ENCODE data around the genes PCID2 and TFDP1.

DNA sequence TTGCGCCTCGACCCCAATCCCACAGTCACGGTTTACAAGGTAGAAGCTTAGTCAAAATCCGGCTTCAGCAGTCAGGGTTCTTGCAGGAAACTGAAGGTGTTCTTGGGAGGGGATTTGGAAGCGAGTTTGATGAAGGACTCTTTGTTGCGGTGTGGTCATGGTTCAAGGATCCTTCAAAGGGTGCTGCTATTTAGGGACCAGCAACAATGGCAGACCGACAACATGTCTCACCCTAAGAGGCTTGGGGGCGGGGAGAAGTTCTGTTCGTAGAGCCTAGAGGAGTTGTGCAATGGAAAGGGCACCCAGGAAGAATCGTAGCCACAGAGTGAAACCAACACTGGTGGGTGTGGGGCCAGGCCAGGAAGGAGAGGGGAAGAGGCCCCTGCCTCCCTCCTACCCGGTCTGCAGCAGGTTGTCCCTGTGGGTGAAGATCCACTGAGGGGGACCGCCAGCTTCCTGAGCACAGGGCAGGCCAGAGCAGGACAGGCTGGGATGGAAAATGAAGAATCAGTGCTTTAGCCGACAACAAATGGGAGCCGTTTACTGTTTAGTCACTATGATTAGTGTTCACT lies 1.4 kb upstream of the ATP11A start:
- PRO-cap: unidirectional peak, plus-strand start at position 289 of the sequence

- PRO-cap: no peak
Observed at GRCh38 chr13:112700782-112701404, 11.1 kb downstream of the ATP11A start.

- PRO-cap: no peak
Observed at GRCh38 chr13:112719997-112720662, 30.3 kb downstream of the ATP11A start.

GRCh38 chr13:112729876-112730704 lies 40.3 kb downstream of the ATP11A start:
- PRO-cap: no peak

GRCh38 chr13:112990575-112991614 lies 21.9 kb downstream of the MCF2L start:
- PRO-cap: no peak

- PRO-cap: unidirectional peak, minus-strand start at chr13:113002325
Observed at GRCh38 chr13:113002176-113002610, 33.2 kb downstream of the MCF2L start.

DNA sequence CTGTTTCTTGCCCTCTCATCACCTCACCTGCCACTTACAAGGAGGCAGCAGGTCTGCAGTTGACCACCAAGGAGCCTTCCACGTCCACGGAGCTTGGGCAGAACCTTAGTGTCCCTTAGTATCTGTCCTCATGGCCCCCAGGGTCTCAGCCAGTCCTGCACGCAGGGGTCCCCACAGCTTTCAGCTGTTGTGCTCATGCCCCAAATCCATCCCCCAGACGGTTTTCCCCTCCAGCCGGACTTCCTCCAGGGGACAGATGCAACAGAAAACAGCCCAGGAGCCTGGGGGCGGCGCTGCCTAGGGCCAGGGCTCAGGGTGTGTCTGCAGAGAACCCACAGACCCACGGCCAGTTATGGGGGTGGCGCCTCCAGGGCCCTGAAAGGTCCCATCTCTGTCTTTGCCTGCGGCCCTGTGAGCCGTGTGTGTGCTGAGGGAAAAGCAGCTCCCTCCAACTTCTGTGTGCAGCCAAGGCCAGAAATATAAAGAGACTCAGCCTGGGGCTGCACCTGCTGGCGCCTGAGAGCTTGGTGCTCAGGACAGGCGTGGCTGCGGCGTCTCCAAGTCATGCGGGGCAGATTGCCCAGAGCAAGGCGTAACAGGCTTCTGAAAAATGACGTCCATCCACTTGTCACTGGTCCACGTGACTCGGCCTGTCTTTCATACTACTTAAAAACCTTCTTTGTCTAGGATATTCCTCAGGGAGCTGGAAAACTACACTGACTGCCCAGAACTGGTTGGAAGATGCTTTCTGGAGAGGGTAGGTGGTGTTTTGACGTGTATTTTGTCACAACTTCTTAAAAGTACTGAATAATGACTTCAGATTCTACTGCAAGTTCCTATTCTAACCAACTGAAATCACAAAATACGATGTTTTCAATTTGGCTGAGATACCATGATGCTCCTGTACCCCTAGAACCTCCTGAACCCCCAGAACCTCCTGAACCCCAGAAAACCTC lies 22.0 kb upstream of the F7 start:
- PRO-cap: no peak

- PRO-cap: no peak
Observed at GRCh38 chr13:113169519-113170094, 11.2 kb downstream of the PROZ start.

DNA sequence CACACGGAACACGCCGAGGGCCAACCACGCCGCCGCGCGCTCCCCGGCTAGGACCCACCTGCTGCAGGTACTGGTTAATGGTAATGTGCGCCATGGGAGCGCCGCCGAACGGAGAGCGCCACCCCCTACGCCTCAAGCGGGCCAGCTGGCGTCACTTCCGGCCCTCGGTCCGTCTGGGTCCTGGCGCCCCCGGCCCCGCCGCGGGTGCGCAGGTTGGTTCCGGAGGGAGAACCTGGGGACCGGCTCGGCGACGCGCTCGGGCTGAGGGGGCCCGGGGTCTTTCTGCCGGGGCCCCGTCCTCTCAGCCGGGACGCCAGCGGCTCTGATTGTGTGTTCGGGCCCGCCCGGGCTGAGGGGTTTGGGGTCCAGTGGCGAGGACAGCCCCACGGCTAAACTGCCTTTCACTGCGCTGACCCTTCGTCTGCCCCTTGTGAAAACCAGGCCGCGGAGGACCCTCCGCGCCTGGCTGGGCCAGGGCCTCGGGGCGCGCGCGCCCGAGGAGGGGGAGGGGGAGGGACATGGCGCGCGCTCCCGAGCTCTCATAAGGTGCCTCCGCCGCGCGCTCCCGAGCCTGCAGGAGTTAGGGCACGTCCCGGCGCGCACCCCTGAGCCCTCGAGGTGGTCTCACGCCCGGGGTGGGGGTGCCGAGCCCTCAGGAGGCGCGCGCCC lies at the start of gene PCID2:
PCID2 (minus strand) TSS at position 129 of the 669 bp plus-strand sequence.
- PRO-cap: bidirectional peak, plus-strand start at position 211 of the sequence, minus-strand start at position 87 of the sequence; bidirectional peak, plus-strand start at position 568 of the sequence, minus-strand start at position 423 of the sequence

DNA sequence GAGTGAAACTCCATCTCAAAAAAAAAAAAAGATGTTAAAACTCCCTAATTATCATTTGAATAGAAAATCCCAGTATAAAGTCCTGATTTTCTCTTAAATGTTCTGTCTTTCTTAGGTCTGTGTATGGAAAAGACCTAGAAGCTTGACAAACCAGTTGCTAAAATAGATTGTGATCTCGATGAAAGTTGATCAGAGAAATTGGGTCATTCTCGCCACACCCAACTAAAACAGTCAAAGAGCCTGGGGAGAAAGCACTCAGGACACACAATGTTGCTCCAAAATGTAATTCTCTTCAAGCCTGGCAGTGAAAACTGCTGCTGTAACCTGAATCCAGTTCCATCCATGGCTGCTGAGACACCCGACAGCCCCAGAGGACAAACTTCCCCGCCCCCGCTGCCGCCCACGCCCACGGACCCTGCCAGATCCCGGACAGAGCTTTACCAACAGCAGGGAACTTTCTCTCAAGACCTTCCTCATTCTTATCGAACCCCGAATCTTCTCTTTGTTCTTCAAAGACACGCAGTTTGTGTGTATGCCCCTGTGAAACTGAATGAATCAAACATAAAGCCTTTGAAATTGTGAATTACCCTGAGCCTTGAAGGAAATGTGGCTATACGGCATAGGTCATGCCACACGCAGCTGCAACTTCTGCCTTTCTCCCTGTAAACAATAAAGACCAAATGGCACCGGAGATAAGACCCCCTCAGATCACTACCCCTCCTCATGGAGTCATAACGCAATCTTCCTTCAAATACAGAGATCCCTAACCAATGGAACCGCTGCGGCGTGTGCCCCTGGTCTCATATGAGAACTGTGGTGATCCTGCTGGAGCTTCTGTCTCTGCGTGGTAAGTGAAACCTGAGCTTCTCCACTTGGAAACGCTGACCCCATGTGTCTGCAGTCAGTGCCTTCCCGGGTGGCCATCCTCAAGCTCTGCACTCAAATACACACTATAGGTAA lies 4.9 kb upstream of the LAMP1 start:
- PRO-cap: unidirectional peak, minus-strand start at position 853 of the sequence

DNA sequence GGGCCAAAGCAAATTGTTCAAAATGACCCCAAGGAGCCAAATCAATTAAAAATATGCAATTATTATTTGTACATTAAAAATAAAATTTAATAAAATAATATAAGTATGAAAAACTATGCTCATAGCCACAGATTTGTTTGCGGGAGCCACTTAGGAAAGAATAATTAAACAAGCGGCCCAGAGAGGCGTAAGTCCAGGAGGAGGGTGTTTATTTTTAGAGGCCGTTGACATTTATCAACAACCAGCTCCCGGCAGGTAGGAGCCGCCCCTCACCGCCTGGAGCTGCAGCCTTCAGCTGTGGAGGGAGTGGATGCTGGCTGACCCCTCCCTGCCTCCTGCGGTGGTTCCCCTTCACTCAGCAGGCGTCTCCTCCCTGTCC lies 16.0 kb upstream of the GRTP1 start:
- PRO-cap: no peak

DNA sequence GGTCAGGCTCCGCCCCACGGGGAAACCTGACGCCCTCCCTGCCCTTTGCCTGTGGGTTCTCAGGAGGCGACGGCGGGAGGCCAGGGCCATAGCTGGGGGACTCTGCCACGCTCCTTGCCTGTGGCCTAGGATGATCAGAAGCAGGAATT lies 41.3 kb upstream of the GRTP1 start:
- PRO-cap: no peak

- PRO-cap: no peak
Observed at GRCh38 chr13:113413357-113414602, 39.5 kb downstream of the ADPRHL1 start.

DNA sequence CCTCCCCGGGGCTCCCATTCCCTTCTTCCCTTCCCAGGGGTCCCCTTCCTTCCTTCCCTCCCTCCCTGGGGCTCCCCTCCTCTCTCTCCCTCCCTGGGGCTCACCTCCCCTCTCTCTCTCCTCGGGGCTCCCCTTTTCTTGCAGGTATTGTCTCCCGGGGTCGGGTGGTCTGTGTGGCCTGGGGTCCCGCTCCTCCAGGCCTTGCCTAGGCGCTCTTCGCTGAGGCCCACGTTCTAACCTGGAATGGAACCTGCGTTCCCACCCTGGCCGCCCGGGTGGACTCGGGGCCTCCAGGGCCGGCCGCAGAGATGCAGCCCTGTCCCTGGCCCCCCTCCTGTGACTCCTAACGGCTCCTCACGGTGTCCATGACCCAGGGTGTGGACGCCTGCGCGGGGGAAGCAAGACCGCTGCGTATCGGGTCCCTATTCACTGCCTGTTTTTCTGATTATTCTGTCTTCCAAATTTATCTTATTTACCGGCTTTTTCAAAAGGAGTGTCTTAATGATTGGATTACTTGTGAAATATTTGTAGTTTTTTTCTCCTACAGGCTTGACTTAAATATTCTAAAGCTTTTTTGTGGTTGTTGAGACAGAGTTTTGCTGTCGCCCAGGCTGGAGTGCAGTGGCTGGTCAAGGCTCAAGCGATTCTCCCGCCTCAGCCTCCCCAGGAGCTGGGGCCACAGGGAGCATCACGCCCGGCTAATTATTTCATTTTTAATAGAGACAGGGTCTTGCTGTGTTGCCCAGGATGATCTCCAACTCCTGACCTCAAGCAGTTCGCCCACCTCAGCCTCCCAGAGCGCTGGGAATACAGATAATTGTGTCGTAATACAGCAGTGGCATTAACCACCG lies 845 bp downstream of the TMCO3 start:
- PRO-cap: no peak

DNA sequence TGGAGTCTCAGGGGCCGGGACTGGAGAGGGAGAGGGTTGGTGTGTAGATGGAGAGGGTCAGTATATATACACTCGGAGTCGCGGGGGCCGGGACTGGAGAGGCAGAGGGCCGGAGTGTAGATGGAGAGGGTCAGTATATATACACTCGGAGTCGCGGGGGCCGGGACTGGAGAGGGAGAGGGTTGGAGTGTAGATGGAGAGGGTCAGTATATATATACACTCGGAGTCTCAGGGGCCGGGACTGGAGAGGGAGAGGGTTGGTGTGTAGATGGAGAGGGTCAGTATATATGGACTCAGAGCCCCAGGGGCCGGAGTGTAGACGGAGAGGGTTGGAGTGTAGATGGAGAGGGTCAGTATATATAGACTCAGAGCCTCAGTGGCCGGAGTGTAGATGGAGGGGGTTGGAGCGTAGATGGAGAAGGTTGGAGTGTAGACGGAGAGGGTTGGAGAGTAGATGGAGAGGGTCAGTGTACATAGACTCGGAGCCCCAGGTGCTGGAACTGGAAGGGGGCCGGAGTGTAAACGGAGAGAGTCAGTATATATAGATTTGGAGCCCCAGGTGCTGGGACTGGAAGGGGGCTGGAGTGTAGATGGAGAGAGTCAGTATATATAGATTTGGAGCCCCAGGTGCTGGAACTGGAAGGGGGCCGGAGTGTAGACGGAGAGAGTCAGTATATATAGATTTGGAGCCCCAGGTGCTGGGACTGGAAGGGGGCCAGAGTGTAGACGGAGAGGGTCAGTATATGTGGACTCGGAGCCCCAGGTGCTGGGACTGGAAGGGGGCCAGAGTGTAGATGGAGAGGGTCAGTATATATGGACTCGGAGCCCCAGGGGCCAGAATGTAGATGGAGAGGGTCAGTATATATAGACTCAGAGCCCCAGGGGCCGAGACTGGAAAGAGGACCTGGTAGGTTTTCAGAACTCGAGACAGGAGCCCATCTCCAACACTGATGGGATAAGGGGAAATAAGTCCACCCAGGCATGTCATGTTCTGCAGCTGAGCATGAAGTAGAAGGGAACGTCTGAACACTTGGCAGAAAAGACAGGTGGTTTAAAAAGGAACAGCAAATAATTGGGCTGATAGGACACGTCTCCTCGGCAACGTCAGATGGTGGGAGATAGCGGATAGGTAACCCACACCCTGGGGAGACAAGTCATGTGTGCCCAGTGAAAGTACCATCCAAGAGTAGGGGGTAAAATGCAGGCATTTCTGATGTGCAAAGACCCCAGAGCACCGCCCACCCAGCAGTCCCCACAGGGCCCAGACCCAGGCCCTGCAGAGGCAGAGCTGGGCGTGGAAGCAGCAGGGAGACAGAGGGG lies 21.7 kb downstream of the TMCO3 start:
- PRO-cap: no peak

DNA sequence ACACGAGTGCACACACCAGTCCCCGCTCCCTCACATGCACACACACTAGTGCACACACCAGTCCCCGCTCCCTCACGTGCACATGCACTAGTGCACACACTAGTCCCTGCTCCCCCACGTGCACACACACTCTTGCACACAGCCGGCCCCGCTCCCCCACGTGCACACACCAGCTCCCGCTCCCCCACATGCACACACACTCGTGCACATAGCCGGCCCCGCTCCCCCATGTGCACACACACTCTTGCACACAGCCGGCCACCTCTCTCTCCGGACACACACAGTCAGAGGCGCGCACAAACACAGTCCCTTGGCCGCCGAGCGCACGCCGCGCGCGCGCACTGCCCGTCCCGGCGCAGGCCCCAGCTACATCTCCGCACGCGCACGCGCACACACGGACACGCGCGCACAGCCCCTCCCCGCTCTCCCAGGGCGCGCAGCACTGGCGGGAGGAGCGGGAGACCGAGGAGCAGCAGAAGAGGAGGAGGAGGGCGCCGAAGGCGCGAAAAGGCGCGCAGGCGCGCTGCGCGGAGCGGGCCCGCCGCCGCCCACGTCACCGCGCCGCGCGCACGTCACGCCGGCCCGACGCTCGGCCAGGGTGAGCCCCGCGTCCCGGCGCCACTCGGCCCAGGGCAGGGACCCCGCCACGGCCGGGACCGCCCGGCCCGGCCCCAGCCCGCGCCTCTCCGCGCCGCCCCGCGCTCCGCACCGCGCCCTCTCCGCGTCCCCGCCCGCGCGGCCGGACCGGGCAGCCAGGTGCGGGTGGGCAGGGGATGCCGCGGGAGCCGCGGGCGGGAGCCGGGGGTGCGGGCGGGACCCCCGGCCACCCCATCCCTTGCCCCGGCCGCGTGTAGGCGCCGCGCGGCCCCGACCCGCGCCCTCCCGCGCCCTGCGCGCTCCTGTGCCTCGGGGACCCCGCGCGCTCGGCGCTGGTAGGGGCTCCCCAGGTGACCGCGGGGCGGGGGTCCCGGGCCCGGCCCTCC lies at the start of gene TFDP1:
TFDP1 (plus strand) TSS at position 621 of the 983 bp plus-strand sequence.
- PRO-cap: bidirectional peak, plus-strand start at position 621 of the sequence, minus-strand start at position 481 of the sequence

- PRO-cap: no peak
Observed at GRCh38 chr13:113607735-113608110, 23.2 kb downstream of the TFDP1 start.

- PRO-cap: no peak
Observed at GRCh38 chr13:113616150-113616962, 31.8 kb downstream of the TFDP1 start.

GRCh38 chr13:113639697-113640460 lies 18.1 kb downstream of the ATP4B start:
- PRO-cap: no peak

- PRO-cap: no peak
Observed at GRCh38 chr13:113647346-113647880, 10.6 kb downstream of the ATP4B start.